Epithelial cell of proximal tubule (primary cell): ENCODE measurements around the genes PEAK3 and DIRAS1.

DNA sequence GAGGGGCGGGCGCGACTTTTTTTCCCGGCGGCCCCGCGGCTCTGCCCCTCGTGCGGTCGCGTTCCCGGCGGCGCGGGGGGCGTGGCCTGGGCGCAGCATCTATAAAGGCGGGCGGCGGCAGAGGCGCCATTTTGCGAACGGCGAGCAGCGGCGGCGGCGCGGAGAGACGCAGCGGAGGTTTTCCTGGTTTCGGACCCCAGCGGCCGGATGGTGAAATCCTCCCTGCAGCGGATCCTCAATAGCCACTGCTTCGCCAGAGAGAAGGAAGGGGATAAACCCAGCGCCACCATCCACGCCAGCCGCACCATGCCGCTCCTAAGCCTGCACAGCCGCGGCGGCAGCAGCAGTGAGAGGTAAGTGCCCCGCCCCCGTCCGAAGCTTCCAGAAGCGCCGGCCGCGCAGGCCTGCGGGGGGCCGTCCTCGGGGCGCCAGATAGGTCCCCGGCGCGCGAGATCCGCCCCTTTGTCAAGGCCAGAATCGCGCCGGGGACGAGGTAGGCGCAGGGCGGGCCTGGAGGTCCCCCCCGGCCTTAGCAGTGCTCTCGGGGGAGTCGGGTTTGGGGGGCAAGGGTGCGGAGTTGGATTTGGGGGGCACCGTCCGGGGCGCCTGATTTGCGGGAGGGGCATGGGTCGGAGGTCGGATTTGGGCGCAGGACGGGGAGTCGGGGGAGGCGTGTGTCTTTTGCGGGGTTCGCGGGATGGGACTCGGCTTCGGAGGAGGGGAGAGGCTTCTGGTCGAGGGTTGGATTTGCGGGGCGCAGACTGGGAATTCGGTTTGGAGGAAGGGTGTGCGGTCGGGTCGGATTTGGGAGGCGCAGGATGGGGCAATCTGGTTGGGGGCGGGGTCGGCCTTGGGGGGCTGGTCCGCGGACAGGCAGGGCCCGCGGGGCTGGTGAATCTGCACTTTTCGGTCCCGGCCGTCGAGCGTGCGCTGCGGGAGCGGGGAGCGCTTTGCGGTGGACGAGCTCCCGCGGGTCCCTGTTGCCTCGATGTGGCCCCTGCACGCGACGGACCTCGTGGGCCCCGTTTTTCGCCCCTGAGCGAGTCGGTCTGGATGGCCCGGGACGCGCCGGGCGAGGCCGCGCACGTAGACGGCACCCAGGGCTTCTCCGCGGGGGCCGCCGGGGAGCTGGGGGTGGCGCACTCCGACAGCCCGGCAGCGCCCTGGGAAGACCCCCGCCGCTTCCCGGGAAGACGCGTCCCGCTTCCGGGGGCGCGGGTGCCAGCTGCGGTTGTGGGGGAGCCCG is 12.2 kb downstream of the PEAK3 start:
- RAMPAGE, long total RNA, result start-site peak on the plus strand centred at position 132 of the sequence, 9 bp wide, 3,693 and 388 reads in 2 replicates
- RRBS, result 1% methylated on average over 47 of the region's 148 CpGs

DNA sequence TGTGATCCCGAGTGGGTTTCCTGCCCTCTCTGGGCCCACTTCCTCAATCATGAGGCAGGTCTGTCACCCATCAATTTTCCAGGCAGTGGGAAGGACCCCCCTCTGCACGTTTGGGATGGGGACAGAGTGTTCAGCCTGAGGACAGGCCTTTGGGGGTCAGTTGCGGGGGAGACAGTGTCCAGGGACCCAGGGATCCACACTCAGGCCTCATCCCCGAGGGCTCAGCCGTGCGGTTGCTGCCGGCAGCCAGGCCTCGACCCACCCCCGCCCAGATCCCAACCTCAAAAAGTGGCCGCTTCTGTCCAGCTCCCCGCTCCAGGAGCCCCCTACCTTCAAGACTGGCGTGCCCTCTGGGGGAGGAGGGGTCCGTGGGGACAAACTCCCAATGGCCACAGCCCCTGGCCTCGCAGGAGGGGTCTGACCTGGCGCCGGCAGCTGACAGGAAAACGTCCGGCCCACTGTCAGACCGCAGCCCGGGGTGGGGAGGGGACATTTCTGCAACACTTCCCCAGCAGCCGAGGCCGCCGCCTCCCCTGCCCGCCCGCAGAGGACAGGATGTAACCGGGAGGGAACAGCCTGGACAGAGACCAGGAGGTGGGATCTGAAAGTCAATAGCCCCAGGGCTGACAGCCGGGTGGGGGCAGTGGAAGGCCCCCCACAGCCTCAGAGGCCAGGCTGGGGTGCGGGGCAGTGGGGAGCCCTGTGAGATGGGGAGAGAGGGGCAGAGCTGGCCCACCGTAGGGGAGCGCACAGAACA is at the start of gene PEAK3:
PEAK3 (minus strand) TSS at position 419 of the 757 bp plus-strand sequence.
- RAMPAGE, long total RNA, result no peak
- RRBS, result 4% methylated on average over 5 of the region's 30 CpGs

GRCh38 chr19:2282584-2283318 is 776 bp upstream of the PEAK3 start:
- RAMPAGE, long total RNA, result no peak
- RRBS, result 19% methylated on average over 11 of the region's 31 CpGs

- RAMPAGE, long total RNA, result no peak
- RRBS, result no CpG with 5 or more reads among the region's 2 CpGs
Measured at GRCh38 chr19:2361132-2361382, 992 bp downstream of the TMPRSS9 start.

GRCh38 chr19:2393036-2393321 is 32.9 kb downstream of the TMPRSS9 start:
- RAMPAGE, long total RNA, result no peak
- RRBS, result no CpG with 5 or more reads among the region's 6 CpGs

- RAMPAGE, long total RNA, result no peak
- RRBS, result no CpG with 5 or more reads among the region's 18 CpGs
Measured at GRCh38 chr19:2417618-2418461, 9.5 kb downstream of the TIMM13 start.

GRCh38 chr19:2477434-2478267 is 1.7 kb downstream of the GADD45B start:
- RAMPAGE, long total RNA, result start-site peak on the plus strand at chr19:2477749-2477880, 84 and 14 reads in 2 replicates
- RRBS, result 1% methylated on average over 1 of the region's 30 CpGs

DNA sequence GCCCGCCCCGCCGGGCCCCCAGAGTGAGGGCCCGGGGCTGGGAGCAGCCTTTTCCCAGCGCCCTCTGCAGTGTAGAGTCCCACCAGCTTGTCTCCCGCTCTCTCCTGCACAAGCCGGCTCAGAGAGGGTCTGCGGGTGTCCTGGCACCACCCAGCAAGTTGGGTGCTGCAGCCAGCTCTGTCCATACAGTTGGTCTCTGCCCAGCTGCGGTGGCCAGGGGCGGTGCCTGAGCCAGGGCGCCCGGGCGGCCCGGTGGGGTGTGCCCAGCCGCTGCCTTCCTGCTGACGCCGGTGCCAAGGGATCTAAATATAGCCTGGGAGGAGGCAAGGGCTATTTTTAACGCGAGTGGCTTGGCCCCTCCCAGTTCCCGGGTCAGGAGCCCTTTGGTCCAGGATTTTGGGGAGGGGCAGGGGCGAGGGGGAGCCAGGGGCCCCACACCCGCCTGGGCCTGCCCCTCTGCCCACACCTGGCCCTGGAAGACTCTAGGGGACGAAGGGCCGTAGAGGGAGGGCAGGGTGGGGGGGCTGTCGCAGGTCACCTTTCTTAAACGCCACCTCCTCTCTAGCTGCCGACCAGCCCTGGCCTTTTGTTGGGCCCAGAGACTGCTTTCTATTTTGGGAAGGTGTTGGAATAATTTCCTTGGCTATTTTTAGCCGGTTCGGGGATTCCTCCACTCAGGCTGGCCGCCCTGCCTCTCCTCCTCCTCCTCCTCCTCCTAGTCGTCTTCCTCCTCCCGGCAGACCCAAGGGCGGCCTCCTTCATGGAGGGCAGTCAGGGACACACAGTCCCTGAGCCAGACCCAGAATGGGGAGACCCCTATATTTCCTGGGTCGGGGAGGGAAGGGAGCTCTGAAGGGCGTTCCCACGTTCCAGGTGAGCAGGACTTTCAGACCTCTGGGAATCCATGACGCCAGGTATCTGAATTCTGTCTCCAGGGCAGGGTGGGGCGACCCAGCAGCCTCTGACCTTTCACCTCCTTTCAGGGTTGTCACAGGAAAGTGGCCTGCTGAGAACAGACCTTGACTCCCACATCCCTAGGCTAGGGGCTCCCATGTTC is 19.6 kb downstream of the GADD45B start:
- RAMPAGE, long total RNA, result no peak
- RRBS, result 5% methylated on average over 19 of the region's 38 CpGs

DNA sequence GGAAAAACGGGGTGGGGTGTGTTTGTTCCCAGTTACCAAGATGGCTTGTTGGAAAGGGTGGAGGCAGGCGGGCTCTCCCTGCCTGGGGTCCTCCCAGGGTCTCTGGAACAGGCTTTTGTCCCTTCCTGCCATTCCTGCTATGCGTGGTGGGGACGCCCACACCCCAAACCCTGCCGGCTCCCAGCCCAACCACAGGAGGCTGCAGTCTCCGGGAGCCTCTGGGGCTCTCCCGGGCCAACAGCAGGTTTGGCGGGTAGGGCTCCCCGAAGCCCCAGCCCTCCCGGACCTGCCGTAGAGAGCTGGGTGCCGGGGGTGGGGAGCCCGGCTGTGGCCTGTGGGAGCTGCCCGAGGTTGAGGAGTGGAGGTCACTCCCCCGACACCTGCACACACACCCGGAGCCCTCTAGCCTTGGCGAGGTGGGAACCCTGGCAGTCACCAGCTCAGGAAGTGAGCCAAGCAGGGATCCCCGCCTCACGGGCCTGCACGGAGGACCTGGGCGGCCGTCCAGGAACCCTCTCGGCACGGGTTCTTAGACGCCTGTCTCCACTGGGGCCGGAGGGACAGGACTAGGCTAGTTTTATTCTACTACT is 36.9 kb downstream of the GADD45B start:
- RAMPAGE, long total RNA, result no peak
- RRBS, result 68% methylated on average over 8 of the region's 26 CpGs

- RAMPAGE, long total RNA, result no peak
- RRBS, result 4% methylated on average over 6 of the region's 48 CpGs
Measured at GRCh38 chr19:2524763-2525678, 49.1 kb downstream of the GADD45B start.

DNA sequence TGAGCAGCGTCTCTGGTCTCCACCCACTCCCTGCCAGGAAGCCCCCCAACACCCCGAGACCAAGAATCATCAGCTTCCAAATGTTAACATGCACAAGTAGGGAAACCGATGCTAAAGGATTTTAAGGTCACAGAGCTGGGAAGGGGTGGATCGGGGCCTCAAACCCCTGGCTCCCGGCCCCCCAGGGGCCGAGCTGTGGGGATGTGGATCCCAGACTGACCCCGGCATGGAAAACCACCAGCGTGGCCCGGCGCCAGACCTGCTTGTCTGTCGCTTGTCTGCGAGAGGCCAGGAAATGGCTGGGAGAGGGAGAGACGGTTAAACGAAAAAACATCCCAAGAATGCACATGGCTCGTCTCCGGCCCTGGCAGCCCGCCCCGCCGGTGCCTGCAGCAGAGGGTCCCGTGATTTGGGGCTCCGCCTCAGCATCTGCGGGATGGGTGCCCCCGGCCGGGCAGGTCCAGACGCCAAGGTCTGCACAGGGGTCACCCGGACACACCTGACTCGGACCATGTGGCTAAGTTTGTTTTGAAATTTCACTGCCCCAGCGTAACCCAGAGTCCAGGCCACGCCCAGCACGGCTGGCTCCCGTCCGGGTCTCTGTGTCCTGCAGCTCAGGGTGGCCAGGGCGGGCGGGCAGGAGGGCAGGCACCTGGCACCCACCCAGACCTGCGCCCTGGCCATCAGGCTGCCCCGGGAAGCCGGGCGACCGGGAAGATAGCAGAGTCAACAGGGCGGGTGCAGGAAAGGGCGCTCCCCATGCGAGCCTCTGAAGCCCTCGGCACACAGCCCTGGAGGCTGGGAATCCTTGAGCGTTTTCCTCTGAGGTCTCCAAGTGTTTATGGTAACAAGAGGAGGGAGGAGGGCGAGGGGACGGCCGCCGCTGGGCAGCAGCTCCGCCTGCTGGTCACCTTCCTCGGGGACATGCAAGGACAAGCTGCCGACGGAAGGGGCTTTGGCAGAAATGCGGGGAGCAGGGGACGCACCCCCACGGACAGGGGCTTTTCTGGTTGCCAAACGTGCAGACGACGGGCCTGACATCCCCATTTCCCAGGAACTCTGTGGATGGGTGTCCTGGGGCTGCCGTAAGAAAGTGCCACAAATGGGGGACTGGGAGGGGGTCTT is 103.2 kb downstream of the GADD45B start:
- RAMPAGE, long total RNA, result no peak
- RRBS, result 2% methylated on average over 23 of the region's 59 CpGs

- RAMPAGE, long total RNA, result no peak
- RRBS, result 3% methylated on average over 52 of the region's 71 CpGs
Measured at GRCh38 chr19:2721310-2721862, at the start of gene DIRAS1. DIRAS1 (minus strand) TSS chr19:2721372.

DNA sequence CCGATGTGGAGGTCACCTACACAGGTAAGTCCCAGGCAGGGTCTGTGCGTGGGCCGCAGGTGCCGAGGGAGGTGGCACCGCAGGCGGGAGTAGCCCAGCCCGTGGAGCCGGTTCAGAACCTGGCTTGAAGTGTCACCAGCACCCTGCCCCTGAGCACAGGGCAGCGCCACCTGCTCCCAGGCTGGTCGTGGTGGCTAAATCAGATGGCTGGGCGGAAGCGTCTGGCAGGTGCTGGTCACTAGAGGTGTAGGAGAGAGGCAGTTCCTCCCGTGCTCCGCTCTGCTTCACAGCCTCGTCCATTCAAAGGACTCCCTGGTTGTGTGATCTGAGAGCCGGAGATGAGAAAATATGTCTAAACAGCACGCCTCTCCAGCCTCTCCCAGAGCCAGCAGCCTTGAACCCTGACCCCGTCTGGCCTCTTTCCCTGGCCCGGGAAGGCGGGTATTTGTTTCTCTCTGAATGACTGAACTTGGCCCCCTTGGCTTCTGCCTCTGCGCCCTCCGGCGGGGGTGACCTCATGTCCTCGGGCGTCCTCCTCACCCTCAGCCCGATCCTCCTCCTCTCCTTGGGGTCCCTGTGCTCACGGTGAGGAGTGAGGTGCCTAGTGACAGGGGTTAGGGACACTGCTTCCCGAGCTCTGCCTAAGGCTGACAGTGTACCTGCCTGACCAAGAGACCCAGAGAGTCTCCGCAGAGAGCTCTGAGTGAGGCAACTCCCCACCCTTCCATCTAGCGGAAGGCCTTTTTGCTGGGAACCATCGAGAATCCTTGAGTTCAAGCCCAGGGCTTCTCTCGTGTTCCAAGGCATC is 5.5 kb downstream of the THOP1 start:
- RAMPAGE, long total RNA, result no peak
- RRBS, result 85% methylated on average over 7 of the region's 32 CpGs

- RAMPAGE, long total RNA, result no peak
- RRBS, result 91% methylated on average over 3 of the region's 16 CpGs
Measured at GRCh38 chr19:3015473-3016034, 13.5 kb downstream of the TLE2 start.

DNA sequence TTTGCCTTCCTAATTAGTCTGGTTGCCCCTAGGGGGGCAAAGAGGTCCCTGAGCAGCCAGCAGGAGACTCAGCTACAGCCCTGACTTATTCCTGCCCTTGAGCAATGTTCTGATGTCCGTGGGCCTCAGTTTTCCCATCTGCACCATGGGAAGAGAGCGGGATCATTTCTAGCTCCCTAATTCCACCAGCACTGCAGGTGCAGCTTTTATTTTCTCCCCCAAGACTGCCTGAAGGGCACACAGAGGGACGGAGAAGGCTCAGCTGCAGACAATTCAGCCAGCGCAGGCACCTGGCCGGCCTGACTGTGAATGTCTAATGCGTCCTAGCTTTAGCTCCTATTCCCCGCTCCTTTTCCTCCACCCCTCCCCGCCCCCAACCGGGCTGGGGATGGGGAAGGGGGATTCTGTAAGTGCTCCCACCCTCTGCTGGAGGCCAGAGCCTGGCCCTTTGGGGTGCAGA is 16.2 kb downstream of the TLE5 start:
- RAMPAGE, long total RNA, result no peak
- RRBS, result 15% methylated on average over 5 of the region's 9 CpGs

DNA sequence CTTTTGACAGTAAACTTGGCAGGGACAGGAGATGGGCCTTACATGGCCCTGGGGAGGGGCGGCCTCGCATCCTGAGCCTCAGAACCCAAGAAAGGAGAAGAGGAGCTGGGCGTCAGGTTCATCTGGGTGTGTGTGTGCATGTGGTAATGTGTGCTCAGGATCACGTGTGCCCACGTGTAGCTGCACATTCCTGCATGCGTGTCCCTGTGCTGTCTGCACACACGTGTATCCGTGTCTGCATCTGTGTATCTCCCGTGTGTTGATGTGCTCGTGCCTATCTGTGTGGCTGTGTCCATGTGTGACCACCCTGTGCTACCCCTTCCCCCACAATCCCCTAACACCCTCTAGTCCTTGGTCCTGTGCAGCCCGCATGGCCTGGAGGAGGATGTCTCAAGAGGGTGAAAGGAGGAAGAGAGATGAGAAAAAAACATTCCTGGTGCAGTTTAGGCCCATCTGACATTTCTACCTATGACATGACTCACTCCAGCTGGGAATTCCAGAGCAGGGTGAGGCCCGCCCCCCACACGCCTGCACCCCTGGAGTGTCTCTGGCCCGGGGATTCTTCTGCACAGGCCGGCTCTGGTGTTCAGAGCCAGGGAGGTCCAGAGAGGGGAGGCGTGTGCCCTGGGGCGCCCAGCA is 7.2 kb downstream of the TLE5 start:
- RAMPAGE, long total RNA, result no peak
- RRBS, result no CpG with 5 or more reads among the region's 17 CpGs

DNA sequence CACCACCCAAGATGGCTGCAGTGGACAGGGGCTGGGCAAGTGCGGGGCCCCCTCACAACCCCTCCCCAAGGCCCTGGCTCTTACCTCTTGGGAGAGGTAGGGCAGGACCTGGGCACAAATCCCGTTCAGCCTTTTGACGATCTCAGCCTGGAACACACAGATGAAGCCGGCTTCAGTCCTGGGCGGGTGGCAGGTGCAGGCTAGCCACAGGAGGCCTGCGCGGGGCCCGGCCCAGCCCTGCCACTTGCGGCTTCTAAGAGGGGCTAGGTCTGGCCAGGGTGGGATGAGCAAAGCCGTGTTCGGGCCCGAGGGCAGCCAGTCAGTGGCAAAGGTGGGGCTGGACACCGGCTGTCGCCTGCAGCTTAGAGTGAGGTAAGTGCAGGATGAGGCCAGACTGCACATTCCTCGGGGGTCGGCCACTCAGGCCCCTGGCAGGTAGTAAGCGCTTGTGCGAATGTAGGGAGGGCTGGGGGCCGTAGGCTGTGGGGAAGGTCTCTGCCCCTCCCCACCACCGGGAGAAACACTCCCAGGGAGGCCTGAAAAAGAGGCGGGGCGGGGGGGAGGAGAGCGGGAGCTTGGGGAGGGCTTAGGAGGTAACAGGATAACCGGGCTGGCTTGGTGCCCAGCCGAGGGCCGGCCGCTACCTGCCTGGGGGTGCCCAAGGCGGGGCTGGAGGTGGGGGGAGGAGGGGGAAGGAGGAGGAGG is 6.6 kb downstream of the TLE5 start:
- RAMPAGE, long total RNA, result no peak
- RRBS, result 21% methylated on average over 7 of the region's 28 CpGs

DNA sequence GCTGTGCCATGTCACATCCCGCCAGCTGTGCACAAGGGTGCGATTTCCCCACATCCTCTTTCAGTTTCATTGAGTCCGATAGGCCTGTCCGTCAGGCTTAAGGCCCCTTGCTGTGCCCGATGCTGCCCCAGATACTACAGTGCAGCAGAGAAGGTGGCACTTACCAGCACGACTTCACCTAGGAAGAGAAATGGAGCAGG is 10.6 kb upstream of the GNA15 start:
- RAMPAGE, long total RNA, result no peak
- RRBS, result no CpG with 5 or more reads among the region's 6 CpGs

DNA sequence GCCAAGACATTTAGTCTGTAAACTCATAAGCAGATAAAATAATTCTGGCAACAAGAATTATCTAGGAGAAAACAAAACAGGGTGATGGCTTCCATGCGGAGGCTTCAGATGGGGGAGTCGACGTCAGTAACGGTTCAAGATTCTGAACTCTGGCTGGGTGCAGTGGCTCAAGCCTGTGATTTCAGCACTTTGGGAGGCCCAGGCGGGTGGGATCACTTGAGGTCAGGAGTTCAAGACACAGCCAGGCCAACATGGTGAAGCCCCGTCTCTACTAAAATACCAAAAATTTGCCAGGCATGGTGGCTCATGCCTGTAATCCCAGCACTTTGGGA is 1.3 kb downstream of the GNA15 start:
- RAMPAGE, long total RNA, result no peak
- RRBS, result no CpG with 5 or more reads among the region's 6 CpGs

DNA sequence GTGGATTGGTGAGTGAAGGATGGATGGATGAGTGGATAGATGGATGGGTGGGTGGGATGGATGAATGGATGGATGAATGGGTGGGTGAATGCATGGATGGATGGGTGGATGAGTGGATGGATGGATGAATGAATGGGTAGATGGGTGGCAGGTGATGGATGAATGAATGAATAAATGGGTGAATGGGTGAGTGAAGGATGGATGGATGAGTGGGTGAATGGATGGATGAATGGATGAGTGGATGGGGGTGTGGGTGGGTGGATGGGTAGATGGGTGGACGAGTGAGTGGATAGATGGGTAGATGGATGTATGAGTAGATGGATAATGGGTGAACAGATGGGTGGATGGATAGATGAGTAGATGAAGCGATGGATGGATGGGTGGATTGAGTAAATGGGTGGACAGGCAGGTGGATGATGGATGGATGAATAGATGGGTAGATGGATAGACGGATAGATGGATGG is 17.8 kb downstream of the GNA15 start:
- RAMPAGE, long total RNA, result no peak
- RRBS, result no CpG with 5 or more reads among the region's 3 CpGs